Peyer's patch (tissue), 4 donors: ENCODE data around the gene BTG3.

GRCh38 chr21:16534969-16535612 lies 805.3 kb downstream of the USP25 start:
- PRO-cap, result unidirectional peak, plus-strand start at chr21:16535232
- RAMPAGE, long total RNA, 4 experiments, result no peak in any of the 4 experiments

DNA sequence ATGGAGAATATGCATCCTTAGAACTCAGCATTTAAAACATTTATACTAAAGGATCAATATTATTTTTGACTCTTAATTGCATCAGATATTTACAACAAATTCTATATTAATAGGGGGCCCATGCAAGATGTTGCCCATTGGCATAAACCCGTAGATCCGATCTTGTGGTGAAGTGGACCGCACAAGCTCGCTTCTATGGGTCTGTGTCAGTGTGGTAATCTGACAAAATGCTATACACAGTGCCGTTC lies 809.1 kb downstream of the USP25 start:
- PRO-cap, result no peak
- RAMPAGE, long total RNA, 4 experiments, result no peak in any of the 4 experiments

DNA sequence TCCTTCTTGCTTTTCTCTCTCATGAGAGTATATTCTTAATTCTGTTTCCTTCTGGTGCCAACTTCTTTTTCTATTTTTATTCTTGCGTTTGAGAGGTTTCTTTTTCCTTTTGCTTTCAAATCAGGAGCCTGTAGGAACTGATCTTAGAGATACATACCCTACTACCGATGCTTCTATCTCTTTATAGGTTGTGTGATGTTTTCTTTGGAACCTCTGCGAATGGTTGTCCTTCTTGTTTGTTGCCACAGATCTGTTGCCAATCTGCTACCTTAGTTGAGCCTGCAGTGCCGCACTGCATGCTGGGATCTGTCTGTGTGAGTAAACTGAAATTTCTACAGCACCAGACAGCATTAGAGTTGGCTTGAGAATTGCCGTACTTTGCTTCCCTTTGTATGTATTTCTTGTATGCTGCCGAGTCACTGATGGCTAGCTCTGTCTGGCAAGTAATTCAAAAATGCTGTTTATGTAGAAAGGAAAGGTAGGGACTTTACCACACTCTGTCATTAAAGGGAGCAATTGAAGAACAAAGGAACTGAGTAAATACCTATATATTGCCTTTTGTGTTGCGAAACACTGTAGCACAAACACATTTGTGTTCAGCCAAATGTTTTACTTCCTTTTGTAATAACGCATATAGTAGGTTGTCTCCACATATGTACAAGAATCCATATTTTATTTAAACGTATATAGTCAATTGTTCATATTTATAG lies 857.3 kb downstream of the USP25 start:
- PRO-cap, result no peak
- RAMPAGE, long total RNA, 4 experiments, result no peak in any of the 4 experiments

DNA sequence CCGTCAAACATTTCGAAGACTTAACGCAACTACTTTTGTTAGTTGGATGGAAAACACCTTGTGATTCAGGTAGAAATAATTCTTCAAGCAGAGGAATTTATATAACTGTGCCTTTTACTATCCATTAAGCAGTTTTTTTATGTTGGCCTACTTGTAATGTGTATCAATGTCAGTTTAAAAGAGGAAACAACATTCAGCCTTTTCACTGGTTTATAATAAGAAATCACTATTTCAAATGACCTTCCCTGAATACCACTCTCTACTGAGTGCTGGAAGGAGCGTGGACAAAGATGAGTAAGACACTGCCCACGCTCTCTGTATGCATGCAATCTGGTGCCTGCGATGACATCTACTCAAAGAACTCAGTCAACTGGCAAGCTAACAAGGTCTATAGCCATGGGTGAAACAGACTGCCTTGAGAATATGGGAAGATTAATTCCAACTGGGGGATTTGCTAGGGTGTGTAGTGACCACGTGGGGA lies 49.5 kb upstream of the CXADR start:
- PRO-cap, result no peak
- RAMPAGE, long total RNA, 4 experiments, result no peak in any of the 4 experiments

DNA sequence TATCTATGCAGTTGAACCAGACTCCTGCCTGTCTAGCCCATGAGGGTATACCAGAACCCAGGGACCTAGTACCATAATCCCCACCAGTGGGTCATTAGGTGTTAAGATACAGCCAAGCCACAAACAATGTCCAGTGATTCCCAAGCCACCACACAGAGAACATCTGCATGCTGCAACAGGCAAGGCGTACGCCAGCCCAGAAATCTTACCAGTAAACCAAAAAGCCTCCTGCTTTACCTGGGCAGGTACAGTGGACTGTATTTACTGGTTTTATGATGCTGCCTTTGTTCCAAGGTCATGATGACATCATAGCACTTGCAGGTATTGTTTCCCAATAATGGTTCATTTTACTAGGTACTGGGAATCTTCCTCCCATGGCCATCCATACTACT lies 20.1 kb upstream of the CXADR start:
- PRO-cap, result no peak
- RAMPAGE, long total RNA, 4 experiments, result no peak in any of the 4 experiments

- PRO-cap, result unidirectional peak, plus-strand start at chr21:17511200
- RAMPAGE, long total RNA, 4 experiments, result no peak in any of the 4 experiments
These were observed 1.9 kb upstream of the CXADR start for GRCh38 chr21:17510847-17511418.

DNA sequence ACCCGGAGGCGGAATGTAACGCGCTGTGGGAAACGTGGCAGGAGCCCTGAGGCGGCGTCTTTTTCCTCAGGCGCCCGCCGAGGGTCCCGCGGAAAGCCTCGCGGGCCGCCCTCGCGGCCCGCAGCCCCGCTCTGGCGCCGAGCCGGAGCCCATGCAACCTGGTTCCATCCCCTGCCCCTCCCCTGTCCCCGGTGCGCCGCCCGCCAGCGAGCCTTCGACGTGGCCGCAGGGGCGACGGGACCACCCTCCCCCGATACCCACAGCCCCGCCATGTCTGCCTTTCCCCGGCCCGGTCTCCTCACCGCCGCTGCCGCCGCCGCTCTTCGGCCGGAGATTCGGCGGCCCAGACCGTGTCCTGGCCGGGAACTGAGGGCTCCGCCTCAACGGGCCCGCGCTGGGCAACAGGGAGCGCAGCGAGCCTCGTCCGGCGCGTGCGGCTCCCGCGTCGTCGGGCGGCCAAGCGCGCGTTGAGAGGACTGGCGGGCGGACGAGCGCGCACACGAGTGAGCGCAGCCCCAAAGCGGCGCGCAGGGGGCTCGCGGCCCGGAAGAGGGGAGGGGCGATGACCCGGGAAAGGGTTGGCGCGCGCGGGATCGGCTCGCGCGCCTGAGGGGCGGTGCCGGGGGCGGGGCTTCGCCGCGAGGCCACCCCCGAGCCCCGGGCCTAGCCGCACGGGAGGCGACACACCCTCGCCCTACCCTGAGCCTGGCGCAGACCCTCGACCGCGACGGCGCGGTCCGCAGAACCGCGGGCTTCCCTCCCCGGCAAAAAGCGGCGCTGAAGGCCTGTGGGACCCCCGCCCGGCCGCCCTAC lies at the start of gene BTG3:
TSS of gene BTG3 (minus strand) at position 505 of the 813 bp plus-strand sequence.
- PRO-cap, result bidirectional peak, plus-strand start at position 175 of the sequence, minus-strand start at position 133 of the sequence; bidirectional peak, plus-strand start at position 660 of the sequence, minus-strand start at position 493 of the sequence
- RAMPAGE, long total RNA, 4 experiments, result no peak in any of the 4 experiments

GRCh38 chr21:17789603-17789938 lies 29.6 kb downstream of the C21orf91 start:
- PRO-cap, result no peak
- RAMPAGE, long total RNA, 4 experiments, result no peak in any of the 4 experiments

DNA sequence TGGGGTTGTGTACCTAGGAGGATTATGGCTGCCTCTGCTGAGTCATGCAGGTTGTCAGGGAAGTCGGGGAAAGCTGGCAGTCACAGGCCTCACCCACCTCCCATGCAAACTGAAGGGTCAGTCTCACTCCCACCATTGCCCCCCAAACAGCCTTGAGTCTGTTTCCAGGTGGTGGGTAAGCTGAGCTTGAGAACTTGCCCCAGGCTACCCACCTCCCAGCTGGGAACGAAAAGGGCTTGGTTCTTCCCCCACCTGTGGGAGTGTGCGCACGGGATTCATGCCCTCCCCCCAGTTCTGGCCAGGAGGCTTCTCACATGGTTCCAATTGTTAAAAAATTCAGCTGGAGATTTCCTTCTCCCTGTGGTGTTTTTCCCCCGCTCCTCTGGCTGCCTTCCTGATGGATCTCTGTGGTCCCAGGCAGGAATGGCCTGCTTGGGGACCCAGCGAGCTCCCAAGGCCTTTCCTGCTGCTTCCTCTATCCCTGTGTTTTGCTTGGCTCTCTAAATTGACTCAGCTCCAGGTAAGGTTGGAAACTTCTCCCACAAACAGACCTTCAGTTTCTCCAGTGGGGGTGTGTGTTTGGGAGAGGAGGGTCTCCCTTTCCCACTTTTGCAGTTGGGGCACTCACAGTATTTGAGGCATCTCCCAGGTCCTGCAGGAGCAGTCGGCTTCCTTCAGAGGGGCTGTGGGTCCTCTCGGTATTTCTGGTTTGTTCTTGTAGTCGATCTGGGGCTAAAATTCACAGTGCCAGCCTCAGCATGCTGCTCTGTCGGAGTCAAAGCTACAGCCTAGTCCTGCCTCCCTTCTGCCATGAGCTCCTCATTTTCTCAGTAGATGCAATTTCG lies 82.0 kb upstream of the C21orf91 start:
- PRO-cap, result no peak
- RAMPAGE, long total RNA, 4 experiments, result no peak in any of the 4 experiments

GRCh38 chr21:17958425-17958723 lies 139.2 kb upstream of the C21orf91 start:
- PRO-cap, result no peak
- RAMPAGE, long total RNA, 4 experiments, result no peak in any of the 4 experiments

DNA sequence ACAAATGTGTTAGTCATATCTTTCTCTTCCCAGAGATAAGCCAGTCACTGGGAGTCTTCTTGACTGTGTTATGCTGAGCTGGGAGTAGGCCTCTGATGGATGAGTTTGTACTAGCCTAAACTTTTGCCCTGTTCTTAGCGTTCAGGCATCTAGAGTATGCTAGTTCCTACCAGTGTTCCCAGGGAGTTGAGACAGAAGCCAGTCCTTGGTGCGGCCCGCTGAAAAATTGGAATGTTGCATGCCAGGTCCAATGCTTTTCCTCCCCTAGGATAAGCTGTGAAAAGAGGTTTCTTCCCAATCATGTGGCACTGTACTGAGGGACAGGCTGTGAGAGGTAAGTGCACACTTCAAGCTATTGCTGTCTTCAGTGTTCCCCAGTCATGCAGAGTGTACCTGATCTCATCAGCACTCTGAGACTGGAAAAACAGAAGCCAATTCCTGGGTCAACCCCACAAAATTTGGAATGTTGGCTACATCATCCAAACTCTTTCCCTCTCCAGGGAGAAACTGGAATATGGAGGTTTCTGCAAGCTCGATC lies 1202.4 kb downstream of the NCAM2 start:
- PRO-cap, result no peak
- RAMPAGE, long total RNA, 4 experiments, result no peak in any of the 4 experiments

- PRO-cap, result no peak
- RAMPAGE, long total RNA, 4 experiments, result no peak in any of the 4 experiments
These were observed 252 bp upstream of the JAM2 start for GRCh38 chr21:25638807-25639205.

GRCh38 chr21:25733831-25734783 lies 597 bp downstream of the ATP5PF start:
- PRO-cap, result no peak
- RAMPAGE, long total RNA, 4 experiments, result no peak in any of the 4 experiments

GRCh38 chr21:25897384-25897845 lies 162.6 kb downstream of the GABPA start:
- PRO-cap, result no peak
- RAMPAGE, long total RNA, 4 experiments, result no peak in any of the 4 experiments

- PRO-cap, result no peak
- RAMPAGE, long total RNA, 4 experiments, result no peak in any of the 4 experiments
These were observed 183.9 kb downstream of the GABPA start for GRCh38 chr21:25918576-25919108.

GRCh38 chr21:26111947-26112229 lies 58.7 kb downstream of the APP start:
- PRO-cap, result no peak
- RAMPAGE, long total RNA, 4 experiments, result no peak in any of the 4 experiments

DNA sequence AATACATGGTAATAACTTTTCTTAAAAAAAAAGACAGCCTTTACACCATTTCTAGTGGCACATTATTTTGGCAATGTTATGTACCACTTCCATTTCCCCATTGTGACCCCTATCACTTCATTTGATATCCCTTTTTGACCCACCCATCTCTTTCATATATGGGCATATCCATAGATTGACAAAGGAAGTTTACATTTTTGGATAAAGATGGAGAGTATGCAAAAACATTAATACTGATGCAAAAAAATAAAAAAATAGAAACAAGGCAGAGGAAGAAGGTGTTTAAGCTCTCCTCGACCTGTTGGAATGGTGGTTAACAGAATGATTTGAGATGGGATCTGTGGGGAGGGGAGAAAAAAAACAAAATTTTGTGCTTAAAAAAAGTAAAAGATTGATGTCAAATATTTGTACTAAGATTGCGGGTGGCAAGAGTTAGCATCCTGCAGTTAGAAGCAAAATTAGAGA lies 65.0 kb upstream of the APP start:
- PRO-cap, result no peak
- RAMPAGE, long total RNA, 4 experiments, result no peak in any of the 4 experiments

DNA sequence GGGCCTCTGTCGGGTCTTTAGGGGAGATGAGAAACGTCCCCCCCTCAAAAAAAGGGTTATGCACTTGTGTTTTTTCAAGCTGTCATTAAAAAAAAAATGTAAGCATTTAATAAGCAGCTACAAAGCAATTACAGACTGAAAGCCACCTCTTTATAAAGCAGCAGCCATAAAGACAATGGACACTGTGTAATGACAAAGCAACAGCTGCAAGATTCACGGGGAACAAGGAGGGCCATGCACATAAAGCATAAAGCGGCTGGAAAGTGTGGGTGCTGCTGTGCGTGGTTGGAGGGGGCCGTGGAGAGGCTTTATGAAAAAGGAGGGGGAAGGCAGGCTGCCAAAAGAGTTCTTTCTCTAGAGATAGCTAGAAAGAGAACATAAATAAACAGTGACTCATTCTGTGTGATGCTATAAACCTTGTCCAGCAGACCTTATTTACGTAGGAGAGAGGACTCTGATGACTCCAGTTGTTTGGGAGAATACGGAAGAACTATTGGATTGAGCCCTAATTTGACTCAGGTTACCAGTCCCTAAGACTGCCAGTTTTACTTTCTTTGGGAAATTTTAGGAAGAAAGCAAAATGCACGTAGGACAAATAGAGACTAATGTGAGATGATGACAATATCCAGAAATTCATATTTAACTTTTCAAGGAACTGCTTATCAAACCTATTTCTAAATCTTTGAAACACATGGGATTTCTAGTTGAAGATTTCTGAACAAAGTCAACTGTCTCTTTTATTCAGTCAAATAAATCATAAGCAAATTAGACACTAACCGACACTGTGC lies 49.2 kb downstream of the ADAMTS1 start:
- PRO-cap, result bidirectional peak, plus-strand start at position 466 of the sequence, minus-strand start at position 287 of the sequence
- RAMPAGE, long total RNA, 4 experiments, result no peak in any of the 4 experiments

GRCh38 chr21:26837276-26838524 lies 7.5 kb downstream of the ADAMTS1 start:
- PRO-cap, result no peak
- RAMPAGE, long total RNA, 4 experiments, result no peak in any of the 4 experiments

DNA sequence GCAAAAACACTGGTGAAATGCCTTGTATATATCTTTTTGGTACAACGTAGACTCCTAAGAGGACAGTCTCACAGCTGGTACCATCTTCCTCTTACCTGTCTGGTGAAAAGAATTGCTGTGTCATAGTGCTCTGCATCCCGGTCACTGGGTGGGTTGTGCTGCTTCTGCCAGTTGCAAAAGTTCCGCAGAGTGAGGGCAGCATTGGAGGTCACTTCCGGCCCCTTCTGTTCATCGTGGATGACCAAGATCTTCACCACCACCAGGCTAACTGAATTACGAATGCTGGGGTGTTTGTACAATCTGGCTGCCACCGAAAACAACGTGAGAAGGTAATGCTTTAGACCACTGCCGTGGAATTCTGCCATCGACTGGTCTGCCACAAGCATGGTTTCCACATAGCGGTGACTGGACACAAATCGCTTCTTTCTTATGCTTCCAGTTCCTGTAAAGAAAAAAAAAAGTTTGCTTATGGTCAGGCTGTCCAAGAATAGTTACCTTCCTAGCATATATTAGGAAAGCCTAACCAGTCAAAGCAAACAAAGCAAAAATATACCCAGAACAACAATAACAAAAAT lies 2.9 kb downstream of the ADAMTS1 start:
- PRO-cap, result no peak
- RAMPAGE, long total RNA, 4 experiments, result start-site peak on the minus strand in 2 of 4 experiments, centred at positions 493 to 498 of the sequence, 32 to 36 reads per replicate